Metastatic Liver Carcinoma in the Lung (tissue), 2 donors: ENCODE measurements around a stretch of chr11.

DNA sequence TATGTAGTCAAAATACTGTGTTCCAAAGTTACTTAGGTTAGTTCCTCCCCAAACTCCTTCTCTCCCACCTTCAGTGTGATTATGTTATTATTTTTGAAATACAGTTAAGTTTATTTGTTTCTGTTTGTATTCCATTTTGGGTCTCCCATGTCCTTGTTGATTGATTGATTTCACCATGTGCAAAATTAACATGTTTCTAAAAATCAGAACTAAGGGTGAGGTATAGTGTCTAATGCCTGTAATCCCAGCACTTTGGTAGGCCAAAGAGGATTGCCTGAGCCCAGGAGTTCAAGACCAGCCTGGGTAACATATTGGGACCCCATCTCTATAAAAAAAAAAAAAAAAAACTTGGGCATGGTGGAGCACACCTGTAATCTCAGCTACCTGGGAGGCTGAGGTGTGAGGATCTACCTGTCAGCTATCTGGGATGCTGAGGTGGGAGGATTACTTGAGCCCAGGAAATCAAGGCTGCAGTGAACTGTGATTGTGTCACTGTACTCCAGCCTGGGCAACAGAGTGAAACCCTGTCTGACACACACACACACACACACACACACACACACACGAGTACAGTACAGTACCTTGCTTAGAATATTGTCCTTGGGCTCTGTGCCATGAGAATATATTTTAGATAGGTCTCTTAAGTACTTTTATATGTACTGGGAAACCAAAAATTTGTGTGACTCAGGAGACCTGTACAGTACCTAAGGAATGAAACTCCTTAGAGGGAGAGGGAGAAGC lies 44.3 kb downstream of the HIPK3 start:
- PRO-cap, 2 experiments: no peak in any of the 2 experiments

GRCh38 chr11:33772246-33772838 lies 2.0 kb downstream of the FBXO3 start:
- PRO-cap, 2 experiments: no peak in any of the 2 experiments

GRCh38 chr11:33990730-33991311 lies 60.7 kb upstream of the CAPRIN1 start:
- PRO-cap, 2 experiments: no peak in any of the 2 experiments

DNA sequence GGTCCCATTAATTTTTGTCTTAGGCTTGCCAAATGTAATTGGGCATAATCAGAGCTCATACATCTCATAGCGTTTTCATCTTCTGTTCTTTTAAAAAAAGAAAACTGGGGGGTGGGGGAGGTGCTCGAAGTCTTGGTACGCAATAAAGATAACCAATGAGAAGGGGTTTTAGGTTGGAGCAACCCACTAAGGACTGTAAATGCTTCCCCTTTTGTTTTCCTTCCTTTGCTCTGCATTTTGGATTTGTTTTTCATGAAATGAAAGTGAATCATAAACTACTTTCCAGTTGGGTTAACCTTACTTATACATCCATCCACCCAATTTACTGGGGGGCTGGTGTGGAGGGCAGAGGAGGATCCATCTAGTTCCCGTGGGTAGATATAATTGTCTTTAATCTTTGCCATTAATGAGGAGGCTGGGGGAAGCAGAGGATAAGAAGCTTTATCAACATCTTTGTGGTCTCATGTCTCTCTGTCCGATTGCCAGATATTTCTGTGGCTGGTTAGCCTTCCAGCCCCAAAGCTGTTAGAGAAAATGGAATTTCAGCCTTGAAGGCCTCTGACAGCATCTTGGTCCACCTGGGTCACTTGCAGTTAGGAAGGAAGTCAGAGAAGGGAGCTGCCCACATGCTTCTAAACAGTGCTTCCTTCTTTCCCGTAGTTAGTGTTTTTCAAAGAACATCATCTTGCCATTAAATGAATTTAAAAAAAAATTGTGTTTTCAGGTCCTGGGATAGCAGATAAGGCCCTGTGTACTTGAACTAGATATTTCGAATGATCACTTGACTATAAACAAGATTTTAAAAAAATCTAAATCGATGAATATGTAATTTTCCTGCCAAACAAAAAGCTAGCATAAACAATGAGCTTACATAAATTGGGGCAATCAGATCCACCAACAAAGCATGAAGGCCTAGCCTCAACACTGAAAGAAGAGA lies 56.9 kb downstream of the ABTB2 start:
- PRO-cap, 2 experiments: no peak in any of the 2 experiments

GRCh38 chr11:34309583-34310625 lies 47.9 kb downstream of the ABTB2 start:
- PRO-cap, 2 experiments: no peak in any of the 2 experiments

GRCh38 chr11:34358125-34359016 lies 561 bp upstream of the ABTB2 start:
- PRO-cap, 2 experiments: peak in 1 of 2 experiments; most common plus-strand start chr11:34358281 (in 1); most common minus-strand start chr11:34358450 (in 1)

- PRO-cap, 2 experiments: no peak in any of the 2 experiments
Observed at GRCh38 chr11:34572514-34572733, 48.5 kb upstream of the EHF start.

- PRO-cap, 2 experiments: no peak in any of the 2 experiments
Observed at GRCh38 chr11:34622826-34624023, 2.3 kb downstream of the EHF start.

DNA sequence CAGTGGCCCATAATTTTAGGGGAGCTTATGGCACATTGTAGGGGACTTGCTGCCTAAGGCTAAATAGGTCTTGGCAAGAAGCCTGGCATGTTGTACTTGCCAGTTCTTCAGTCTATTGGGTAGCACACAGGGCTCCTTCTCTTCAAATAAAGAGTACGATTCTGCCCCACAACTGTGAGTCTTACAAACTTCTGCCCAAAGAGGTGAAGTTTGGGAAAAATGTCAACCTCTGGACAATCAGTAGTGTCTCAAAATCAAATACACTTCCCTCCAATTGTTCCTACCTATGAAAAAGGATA lies 16.6 kb downstream of the EHF start:
- PRO-cap, 2 experiments: no peak in any of the 2 experiments

GRCh38 chr11:34685148-34685563 lies 64.3 kb downstream of the EHF start:
- PRO-cap, 2 experiments: no peak in any of the 2 experiments

GRCh38 chr11:34783823-34784235 lies 132.3 kb downstream of the APIP start:
- PRO-cap, 2 experiments: peak in 1 of 2 experiments; most common minus-strand start chr11:34784028 (in 1)

- PRO-cap, 2 experiments: peak in 1 of 2 experiments; most common plus-strand start chr11:35047563 (in 1); most common minus-strand start chr11:35047427 (in 1)
Observed at GRCh38 chr11:35047327-35047667, 91.7 kb upstream of the CD44 start.

- PRO-cap, 2 experiments: no peak in any of the 2 experiments
Observed at GRCh38 chr11:35142371-35143329, 3.7 kb downstream of the CD44 start.

GRCh38 chr11:35156150-35156752 lies 17.3 kb downstream of the CD44 start:
- PRO-cap, 2 experiments: no peak in any of the 2 experiments

GRCh38 chr11:35170330-35171068 lies 31.5 kb downstream of the CD44 start:
- PRO-cap, 2 experiments: no peak in any of the 2 experiments

- PRO-cap, 2 experiments: no peak in any of the 2 experiments
Observed at GRCh38 chr11:35172904-35173585, 34.1 kb downstream of the CD44 start.

- PRO-cap, 2 experiments: no peak in any of the 2 experiments
Observed at GRCh38 chr11:35221389-35221854, 82.5 kb downstream of the CD44 start.

DNA sequence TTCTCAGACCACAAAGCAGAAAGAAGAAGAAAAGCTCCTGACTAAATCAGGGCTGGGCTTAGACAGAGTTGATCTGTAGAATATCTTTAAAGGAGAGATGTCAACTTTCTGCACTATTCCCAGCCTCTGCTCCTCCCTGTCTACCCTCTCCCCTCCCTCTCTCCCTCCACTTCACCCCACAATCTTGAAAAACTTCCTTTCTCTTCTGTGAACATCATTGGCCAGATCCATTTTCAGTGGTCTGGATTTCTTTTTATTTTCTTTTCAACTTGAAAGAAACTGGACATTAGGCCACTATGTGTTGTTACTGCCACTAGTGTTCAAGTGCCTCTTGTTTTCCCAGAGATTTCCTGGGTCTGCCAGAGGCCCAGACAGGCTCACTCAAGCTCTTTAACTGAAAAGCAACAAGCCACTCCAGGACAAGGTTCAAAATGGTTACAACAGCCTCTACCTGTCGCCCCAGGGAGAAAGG lies 92.0 kb downstream of the CD44 start:
- PRO-cap, 2 experiments: no peak in any of the 2 experiments

GRCh38 chr11:35274846-35275977 lies 136.2 kb downstream of the CD44 start:
- PRO-cap, 2 experiments: no peak in any of the 2 experiments

DNA sequence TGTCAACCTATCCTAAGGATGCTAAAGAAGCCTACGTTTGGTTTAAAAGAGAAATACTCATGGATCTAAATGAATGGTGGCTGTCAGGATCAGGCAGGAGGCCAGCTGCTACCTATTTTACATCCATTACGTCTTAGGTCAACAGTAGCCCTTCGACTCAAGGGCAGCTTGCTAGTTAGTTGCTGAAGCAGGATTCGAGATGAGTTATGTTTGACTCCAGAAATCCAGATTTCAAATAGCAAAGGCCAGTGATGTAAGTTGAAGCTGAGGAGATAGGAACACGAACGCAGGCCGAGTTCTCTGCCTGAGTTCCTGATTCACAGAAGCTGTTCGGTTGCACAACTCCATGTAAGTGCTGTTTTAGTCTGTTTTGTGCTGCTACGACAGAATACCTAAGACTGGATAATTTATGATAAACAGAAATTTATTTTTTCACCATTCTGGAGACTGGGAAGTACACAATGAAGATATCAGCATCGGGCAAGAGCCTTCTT lies 111.2 kb downstream of the SLC1A2 start:
- PRO-cap, 2 experiments: peak in 1 of 2 experiments; most common plus-strand start position 438 of the sequence (in 1)